Temporal lobe (tissue), 2 donors: ENCODE data around the genes ZFP28, ZNF805 and ZNF549.

DNA sequence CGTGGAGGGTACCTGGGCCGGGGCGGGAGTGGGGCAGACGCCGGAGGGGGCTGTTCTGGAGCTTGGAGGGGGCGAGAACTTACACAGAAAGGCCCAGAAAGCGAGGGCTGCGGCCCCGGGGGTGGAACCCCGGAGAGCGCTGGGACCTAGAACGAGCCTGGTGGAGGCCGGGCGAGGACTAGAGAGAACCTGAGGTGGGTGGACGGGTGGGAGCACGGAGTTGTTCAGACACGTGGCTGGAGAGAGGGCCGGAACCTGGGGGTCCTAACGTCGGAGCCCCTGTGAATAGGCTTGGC, 332 bp downstream of the ZNF581 start:
- RAMPAGE, long total RNA: no peak

DNA sequence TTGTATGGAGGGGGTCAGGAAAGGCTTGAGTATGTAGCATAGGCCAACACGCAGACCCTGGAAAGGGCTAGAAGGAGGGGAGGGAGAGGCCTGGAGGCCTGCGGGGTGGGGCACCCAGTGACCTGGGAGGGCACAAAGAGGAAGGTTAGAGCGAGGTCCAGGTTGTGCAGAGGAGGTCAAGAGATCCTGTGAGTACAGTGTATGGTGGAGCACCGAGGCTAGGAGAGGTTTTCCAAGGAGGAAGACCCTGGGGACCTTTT, 610 bp downstream of the ZNF581 start:
- RAMPAGE, long total RNA: no peak

- RAMPAGE, long total RNA: no peak
Measured at GRCh38 chr19:55668887-55669243, 6.2 kb upstream of the EPN1 start.

GRCh38 chr19:56091748-56092106, 29.4 kb downstream of the ZNF787 start:
- RAMPAGE, long total RNA: no peak

GRCh38 chr19:56108301-56108660, 12.8 kb downstream of the ZNF787 start:
- RAMPAGE, long total RNA: no peak

DNA sequence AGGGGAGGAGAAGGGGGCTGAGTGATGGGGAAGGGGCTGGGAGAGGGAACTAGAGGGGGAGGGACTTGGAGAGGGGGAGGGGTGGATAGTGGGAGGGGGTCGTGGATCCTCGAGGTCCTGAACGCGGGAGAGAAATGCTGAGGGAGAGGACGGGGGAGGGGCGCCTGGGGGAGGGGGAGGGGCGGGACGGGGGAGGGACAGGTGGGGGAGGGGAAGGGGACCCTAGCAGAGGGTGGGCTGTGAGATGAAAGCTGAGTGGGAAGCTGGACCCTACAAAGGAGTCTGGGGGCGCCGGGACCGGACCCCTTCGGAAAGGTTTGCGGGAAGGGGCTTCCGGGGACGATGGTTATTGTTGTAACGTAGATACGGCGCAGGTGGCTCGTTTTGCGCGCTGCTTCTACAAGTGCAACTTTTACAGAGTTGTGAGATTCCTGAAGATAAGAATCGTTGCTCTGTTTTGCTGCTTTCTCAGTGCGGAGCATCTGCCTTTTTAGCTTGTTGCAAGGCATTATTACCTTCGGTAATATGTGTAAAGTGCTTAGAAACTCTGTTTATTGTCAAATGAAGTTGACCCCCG, 481 bp downstream of the ZNF444 start:
- RAMPAGE, long total RNA: no peak

DNA sequence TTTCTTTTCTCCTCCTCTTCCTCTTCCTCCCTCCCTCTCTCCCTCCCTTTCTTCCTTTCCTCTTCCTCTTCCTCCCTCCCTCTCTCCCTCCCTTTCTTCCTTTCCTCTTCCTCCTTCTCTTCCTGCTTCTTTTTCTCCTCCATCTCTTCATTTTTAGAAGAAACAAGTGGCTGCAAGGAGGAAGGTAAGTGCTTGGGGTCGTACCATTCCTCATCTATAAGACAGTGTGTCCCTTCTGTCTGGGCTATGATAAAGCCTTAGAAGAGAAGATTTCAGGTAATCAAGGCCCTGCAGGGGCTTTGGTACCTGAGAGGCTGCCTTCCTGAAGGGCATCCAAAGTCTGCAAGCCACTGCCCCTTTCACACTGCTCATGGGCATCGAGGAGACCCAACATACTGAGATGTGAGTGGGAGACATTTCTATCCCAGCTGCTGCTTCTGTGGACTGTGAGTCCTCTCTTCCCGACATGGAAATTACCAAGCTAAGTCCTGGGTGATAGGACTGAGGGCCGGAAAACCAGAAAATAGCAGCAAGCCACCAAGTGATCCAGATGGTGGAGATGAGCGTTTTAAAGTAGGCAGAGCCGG, 17.2 kb downstream of the ZSCAN5A start:
- RAMPAGE, long total RNA: no peak

GRCh38 chr19:56368712-56369567, 24.4 kb downstream of the ZNF582 start:
- RAMPAGE, long total RNA: no peak

- RAMPAGE, long total RNA: no peak
Measured at GRCh38 chr19:56538151-56539469, at the start of gene ZFP28. Gene ZFP28, plus strand, starts transcription at chr19:56538948.

DNA sequence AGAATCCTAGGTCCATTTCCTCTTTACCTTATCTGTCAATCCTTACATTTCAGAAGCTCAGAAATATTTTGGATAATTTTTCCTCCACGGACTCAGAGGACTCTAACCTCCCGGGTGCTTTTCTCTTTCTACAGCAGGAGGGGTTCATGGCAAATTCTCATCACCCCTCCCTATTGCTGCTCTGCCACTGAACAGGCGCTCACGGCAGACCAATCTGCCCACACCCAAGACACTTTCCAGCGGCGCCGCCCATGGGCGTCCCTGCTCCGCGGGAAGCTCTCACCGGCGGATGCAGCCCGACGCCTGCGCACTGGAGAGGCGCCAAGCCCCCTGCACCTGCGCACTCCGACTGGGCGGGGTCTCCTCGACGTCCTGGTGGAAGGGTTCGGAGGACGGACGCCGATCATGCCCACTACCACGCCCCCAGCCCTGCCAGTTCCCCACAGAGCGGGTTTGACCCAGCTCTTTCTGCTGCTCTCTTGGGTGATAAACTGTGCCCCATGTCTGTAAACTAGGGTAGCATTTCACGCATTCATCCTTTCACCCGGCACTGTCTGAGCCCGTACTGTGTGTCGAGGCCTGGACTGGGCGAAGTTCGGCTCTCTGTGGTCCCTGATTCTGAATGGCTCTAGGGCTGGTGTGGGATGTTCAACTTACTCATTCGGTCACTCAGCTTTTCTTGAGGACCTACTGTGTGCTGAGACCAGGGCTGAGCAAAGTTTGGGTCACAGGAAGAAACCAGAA, 10.7 kb downstream of the ZNF835 start:
- RAMPAGE, long total RNA: no peak

DNA sequence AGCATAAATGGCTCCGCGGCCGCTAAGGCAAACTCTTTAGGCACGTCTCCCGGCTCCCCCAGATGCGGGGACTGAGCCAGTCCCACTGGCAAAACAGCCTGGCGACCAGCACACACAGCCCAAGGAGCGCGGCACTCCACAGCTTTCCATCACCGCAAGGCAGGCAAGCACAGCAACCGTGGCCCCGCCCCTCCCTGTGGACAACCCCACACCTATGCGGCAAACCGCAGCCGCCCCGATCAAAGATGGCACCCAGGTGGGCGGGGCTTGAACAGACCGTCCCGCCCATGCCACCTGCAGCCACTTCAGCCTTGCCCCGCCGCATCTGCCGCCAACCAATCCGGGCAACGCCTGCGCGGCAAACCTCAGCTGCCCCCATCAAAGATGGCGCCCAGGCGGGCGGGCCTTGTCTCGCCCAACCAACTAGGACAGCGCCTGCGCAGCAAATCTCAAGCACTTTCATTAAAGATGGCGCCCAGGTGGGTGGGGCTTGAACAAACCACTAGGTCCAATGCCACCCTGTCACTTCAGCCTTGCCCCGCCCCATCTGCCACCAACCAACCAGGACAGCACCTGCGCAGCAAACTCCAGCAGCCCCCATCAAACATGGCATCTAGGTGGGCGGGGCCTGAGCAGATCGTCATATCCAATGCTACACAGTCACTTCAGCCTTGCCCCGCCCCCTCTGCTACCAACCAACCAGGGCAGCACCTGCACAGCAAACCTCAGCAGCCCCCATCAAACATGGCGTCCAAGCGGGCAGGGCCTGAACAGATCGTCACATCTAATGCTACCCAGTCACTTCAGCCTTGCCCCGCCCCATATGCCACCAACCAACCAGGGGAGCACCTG, 1.6 kb downstream of the PEG3 start:
- RAMPAGE, long total RNA: no peak

DNA sequence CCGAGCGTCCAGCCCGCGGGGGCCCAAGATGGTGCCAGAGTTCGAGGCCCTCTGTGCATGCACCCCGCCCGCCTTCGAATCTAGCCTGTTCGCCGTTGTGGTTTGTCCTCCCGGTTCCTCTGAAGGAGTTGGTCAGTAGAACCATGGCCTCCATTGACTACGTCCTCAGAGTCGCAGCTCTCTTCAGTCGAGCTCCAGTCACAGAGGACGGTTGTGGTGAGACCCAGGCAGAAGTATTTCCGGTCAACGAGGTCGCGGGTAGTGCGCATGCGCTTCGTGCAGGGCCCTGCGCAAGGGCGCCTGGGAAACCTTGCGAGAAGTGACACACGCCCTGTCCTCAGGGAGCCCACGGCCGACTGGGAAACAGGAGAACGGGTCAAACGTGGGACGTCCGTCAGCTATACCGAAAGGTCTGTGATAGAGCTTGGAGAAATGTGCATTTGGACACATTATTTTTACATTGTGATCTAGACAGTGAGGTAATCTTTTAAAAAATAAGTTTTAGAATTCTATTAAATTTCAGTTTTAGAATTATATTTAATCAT, 24.2 kb upstream of the PEG3 start:
- RAMPAGE, long total RNA: no peak

DNA sequence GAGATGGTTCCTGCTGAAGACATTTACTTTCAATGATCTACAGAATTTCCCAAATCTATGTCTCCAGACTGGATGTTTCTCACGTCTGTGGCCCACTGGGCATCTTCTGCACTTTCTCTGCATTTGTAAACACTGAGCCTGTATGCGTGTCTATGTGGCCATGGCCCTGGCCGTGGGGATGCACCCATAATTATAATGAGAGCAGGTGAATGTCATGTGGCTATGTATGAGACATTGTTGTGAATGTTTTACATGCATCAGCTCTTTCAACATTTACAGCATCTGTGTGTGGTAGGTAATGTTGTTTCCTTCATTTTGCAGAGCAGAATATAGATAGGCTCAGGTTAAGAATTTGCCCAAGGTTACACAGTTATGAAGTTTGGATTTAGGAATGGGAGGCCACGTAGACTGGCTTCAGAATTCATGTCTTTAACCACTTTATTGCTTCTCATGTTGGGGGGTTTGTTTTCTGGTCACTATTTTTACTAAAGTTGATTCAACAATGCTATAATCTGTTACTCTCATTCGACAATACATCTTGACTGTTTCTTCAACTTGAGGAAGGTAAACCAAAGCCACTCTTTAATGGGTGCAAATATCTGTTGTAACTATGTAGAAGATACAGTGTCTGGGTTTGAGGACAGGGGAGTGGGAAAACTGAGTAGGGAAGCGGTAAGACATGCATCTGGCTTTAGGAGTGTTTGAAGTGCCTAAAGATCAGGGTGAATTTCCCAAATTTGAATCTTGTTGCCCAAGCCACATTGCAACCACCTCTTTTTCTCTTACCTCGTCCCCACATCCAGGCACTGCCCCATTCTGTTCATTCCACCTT, 10.9 kb upstream of the AURKC start:
- RAMPAGE, long total RNA: no peak

DNA sequence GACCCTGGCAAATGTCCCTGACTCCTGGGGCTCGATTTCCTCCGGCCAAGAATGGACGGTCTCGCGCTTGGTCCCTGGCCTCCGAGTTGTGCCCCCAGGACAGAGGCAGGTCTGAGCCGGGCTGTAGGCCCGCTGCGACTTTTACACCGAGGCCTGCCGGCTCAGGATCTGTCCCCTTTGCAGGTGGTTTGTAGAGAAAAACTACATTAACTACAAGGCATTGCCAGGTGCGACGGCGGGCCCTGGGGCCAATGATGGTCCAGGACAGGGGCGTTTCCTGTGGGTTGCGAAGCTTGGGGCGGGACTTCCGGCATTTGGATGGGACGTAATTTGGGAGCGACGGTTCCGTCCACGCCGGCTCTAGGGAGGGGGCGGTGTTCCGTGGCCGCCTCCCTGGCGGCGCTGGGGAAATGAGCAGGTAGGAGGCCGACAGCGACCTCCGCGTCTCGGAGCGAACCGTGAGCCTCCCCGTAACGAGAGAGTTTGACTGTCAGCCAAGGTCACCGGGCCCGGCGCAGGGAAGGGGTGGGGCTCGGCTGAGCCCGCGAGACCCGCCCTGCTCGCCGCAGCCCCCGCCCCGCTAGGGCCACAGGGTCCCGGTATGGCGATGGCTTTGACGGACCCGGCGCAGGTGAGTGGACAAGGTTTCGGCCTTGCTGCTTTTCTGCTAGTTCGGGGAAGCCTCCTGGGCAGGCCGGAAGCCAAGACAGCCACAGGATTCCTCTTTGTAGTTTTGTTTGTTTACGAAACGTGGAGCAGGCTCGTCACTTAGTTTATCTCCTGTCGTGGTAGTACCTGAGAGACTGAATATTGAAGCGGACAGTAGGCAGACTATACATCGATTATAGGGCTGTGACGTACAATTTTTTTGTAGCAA, at the start of gene ZNF805:
Gene ZNF805 (plus strand): TSS at position 342 of the 877 bp plus-strand sequence.
- RAMPAGE, long total RNA: no peak

DNA sequence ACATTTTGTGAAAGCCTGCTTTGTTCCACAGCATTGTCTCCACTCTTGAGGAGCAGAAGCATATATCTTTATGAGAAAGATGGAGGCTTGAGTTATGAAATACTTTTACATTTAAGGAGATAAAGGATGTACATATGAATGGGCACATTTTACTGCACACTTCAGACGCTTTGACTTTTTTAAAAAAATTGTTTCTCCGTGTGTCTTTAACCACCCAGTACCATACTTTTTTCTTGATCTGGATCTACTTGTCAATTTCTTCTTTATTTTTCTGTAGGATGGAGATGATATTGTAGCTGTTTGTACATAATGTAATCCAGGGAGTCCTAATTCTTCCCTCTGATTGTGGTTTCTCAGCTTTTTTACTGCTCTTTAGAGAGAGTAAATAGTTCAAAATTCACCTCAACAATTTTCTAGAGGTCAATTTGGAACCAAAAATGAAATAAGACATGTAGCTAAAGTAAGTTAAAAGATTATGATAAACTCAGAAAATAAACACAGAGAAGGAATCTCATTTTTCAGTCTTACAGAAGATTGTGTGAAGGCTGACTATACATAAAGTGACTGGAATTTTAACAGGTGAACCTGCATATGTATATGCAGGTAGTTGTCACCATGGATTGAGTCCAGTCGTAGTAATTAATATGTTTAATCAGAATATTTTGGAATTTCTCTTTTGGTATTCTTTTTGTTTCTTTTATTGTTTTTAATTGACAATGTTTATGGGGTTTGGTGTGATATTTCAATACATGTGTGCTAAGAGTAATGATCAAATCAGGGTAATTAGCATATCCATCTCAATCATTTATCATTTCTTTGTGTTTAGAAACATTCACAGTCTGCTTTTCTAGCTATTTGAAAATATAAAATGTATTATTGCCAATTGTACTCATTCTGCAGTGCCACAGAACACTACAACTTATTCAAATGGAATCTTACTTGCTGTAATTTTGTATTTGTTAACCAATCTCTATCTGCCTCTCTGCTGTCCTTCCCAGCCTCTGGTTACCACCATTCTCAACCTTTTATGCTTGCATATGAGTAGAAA, 12.8 kb downstream of the ZNF460 start:
- RAMPAGE, long total RNA: no peak

DNA sequence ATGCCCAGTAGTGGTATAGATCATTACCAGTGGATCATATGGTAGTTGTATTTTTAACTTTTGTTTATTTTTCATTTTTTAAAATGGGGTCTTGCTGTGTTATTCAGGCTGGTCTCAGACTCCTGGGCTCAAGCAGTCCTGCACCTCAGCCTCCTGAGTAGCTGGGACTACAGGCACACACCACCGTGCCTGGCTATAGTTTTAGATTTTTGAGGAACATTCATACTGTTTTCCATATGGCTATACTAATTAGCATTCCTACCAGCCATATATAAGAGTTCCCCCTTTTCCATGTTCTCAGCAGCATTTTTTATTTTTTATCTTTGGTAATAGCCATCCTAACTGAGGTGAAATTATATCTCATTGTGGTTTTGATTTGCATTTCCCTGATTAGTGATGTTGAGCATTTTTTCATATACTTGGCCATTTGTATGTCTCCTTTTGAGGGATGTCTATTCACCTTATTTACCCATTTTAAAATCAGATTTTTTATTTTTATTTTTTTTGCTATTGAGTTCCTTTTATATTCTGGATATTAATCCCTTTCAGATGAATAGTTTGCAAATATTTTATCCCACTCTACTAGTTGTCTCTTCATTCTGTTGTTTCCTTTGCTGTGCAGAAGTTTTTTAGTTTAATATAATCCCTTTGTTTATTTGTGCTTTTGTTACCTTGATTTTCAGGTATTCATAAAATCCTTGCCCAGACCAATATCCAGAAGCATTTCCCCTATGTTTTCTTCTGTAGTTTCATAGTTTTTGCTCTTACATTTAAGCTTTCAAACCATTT, 14.0 kb downstream of the ZNF460 start:
- RAMPAGE, long total RNA: no peak

GRCh38 chr19:57306475-57307249, 13.6 kb upstream of the ZNF543 start:
- RAMPAGE, long total RNA: no peak

DNA sequence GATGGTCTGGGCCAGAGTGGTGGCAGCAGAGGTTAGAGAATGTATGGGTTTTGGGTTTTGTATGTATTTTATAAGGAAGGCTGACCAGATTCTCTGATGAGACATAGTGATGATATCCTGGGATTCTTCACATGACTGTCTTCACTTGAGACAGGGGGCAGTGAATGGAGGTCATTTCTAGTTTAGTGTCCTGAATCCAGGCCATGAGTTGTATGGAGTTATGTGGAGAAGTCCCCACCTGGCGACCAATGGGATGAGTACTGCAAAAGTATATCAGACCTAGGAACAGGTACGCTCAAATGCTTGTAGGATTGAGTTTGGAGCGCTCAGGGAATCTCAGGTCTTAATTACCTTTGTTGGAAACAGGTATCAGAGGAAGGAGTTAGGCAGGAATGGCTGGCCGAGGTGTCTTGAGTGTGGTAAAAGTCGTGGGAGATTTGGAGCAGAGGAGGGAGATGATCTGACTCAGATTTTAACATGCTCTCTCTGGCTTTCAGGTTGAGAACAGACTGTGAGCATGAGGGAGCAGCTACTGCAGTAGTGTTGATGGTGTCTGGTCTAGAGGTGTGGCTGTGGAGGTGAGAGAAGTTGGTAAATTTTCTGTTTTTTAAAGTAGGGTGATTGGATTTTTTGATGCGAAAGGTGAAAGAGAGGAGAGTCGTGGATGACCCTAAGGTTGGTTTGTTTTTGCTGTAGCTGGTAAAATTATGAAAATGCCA, 1.2 kb downstream of the ZNF304 start:
- RAMPAGE, long total RNA: no peak

GRCh38 chr19:57432206-57432445, 3.0 kb upstream of the ZNF749 start:
- RAMPAGE, long total RNA: no peak

GRCh38 chr19:57526893-57528247, at the start of gene ZNF549:
Gene ZNF549, plus strand, starts transcription at chr19:57527356.
- RAMPAGE, long total RNA: no peak